Upper lobe of left lung (tissue), 5 donors: ENCODE data around the genes NEUROG1, HNRNPA0 and MYOT.

- PRO-cap, 2 experiments: no peak in any of the 2 experiments
- RAMPAGE, long total RNA, 4 experiments: no peak in any of the 4 experiments
These were observed 20.3 kb upstream of the SKP1 start for GRCh38 chr5:134196840-134197569.

GRCh38 chr5:134201203-134201743 lies 24.5 kb upstream of the SKP1 start:
- PRO-cap, 2 experiments: no peak in any of the 2 experiments
- RAMPAGE, long total RNA, 4 experiments: no peak in any of the 4 experiments

GRCh38 chr5:134224927-134225708 lies 755 bp downstream of the PPP2CA start:
- PRO-cap, 2 experiments: peak in 1 of 2 experiments; most common plus-strand start chr5:134225608 (in 1); most common minus-strand start chr5:134225499 (in 1)
- RAMPAGE, long total RNA, 4 experiments: no peak in any of the 4 experiments

DNA sequence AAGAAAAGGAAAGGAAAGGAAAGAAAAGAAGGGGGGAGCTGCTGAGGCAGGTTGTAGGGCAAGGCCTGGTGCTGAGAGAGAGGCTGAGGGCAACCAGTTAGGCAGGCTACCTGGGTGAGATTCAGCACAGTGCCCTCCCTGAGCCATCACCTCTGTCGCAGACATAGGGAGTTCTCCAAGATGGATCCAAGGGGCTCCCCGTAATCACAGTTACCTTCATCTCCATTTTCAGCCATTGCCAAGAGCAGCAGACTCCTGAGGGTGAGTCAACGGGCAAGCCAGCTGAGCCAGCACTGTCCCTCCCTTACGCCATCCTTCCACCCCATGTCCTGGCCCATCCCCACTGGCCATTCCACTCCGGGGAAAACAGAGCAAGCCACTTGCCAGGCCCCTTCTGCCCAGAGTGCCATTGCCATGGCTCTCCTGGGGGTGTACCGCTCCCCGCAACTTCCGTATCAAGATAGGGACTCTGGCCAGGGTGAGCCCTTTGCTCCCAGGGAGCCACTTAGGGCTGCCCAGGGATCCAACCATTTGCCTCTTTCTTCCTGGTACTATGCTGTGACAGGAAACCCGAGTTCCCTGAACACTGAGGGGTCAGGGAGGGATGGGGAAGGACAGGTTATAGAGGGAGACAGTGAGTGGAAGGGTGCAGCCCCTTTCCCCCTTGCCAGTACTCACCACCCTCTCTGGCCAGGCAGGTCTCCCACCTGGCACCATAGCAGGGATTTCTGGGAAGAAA lies 48.9 kb upstream of the CDKN2AIPNL start:
- PRO-cap, 2 experiments: no peak in any of the 2 experiments
- RAMPAGE, long total RNA, 4 experiments: no peak in any of the 4 experiments

DNA sequence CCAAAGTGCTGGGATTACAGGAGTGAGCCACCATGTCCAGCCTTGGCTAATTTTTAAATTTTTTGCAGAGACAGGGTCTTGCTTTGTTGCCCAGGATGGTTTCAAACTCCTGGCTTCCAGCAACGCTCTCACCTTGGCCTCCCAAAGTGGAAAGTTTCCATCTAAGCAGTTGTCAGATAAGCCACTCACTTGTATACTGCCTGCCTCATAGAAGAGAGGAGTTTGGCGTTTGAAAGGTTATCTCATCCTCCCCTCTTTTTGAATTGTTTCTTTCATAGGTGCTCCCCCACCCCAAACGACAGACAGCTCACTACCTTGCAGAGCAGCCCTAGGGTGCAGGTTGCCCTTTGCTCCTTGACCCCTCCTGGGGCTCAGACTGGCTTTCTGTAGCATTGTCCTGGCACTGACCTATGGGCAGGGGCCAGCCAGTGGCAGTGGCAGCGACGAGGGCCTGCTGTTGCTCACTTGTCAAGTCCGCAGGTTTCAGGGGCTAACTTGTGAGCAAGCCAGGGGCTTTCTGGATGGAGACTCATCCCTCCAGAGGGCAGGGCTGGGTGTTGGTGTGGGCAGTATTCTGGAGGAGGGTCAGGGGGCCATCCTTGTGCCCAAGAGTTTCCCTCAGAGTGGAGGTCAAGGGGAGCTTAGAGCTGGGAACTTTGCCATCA lies 53.2 kb upstream of the CDKN2AIPNL start:
- PRO-cap, 2 experiments: no peak in any of the 2 experiments
- RAMPAGE, long total RNA, 4 experiments: no peak in any of the 4 experiments

- PRO-cap, 2 experiments: no peak in any of the 2 experiments
- RAMPAGE, long total RNA, 4 experiments: no peak in any of the 4 experiments
These were observed 26.8 kb downstream of the JADE2 start for GRCh38 chr5:134552254-134552755.

DNA sequence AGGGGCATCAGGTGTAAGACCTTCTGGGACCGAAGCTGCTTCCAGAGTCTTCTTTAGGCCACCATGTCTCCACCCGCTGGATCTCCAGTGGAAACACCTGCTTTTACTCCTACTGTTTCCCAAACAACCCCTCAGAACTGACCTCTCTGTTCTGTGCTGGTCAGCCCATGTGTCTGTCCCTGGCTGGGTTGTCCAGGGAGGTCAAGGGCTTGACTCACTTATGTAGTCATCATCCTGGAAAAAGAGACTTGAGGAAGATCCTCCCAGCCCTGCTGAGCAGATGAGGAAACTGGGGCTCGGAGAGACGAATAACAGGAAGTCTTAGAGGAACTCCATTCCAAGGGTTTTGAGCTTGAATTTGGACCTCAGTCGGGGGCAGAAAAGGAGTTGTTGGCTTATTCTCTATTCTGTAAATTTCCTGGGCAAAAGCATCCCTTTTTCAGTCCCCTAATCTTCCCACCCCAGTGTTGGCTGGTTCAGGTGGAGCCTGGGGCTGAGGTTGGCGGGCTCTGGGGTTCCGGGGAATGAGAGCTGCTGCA lies 42.6 kb downstream of the JADE2 start:
- PRO-cap, 2 experiments: no peak in any of the 2 experiments
- RAMPAGE, long total RNA, 4 experiments: no peak in any of the 4 experiments

- PRO-cap, 2 experiments: no peak in any of the 2 experiments
- RAMPAGE, long total RNA, 4 experiments: no peak in any of the 4 experiments
These were observed 51.1 kb downstream of the JADE2 start for GRCh38 chr5:134576394-134577169.

DNA sequence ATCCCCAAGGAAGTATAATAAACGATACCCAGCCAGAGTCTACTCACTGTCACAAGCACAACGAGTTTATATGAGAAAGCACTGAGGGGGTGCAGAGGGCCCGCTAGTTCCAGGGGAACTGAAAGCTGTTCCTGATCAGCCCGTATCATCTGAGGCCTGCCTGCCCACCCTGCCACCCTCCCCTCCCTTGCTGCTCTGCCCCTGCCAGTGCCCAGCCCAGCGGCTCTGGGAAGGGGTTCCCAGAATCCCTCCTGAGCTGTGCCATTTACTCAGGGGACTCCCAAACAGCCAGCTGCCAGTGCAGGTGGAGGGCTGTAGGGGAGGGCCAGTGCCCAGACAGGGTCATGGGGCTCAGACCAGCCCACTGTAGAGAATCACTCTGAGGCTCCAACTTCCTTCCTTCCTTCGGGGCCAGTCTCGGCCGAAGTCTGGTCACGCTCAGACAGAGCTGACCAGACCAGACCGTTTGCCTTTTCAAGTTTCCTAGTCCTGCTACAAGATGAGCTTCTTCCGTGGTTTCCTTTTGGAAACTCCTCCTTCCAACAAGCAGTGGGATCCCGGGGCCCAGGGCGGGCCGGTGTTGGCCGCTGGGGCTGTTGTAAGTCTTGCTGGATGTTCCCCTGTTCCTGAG lies 52.7 kb downstream of the SAR1B start:
- PRO-cap, 2 experiments: no peak in any of the 2 experiments
- RAMPAGE, long total RNA, 4 experiments: no peak in any of the 4 experiments

DNA sequence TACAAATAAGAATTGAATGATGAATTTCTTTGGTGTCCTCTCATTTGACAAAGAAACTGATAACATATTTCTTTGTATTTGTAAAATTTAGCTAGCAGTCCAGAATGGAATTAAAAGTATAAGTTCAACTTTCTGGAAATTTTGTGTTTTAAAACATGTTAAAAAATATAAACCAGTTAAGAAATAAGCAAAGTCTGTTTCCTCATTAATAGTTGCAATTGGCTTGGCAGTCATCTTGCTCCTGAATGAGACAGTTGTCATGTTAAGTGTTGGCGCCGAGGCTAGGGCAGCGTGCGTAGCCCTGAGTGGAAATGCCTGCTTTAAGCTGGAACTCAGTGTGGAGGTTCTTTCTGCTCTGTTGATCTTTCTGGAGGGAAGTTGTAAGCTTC lies 30.6 kb downstream of the PCBD2 start:
- PRO-cap, 2 experiments: no peak in any of the 2 experiments
- RAMPAGE, long total RNA, 4 experiments: no peak in any of the 4 experiments

DNA sequence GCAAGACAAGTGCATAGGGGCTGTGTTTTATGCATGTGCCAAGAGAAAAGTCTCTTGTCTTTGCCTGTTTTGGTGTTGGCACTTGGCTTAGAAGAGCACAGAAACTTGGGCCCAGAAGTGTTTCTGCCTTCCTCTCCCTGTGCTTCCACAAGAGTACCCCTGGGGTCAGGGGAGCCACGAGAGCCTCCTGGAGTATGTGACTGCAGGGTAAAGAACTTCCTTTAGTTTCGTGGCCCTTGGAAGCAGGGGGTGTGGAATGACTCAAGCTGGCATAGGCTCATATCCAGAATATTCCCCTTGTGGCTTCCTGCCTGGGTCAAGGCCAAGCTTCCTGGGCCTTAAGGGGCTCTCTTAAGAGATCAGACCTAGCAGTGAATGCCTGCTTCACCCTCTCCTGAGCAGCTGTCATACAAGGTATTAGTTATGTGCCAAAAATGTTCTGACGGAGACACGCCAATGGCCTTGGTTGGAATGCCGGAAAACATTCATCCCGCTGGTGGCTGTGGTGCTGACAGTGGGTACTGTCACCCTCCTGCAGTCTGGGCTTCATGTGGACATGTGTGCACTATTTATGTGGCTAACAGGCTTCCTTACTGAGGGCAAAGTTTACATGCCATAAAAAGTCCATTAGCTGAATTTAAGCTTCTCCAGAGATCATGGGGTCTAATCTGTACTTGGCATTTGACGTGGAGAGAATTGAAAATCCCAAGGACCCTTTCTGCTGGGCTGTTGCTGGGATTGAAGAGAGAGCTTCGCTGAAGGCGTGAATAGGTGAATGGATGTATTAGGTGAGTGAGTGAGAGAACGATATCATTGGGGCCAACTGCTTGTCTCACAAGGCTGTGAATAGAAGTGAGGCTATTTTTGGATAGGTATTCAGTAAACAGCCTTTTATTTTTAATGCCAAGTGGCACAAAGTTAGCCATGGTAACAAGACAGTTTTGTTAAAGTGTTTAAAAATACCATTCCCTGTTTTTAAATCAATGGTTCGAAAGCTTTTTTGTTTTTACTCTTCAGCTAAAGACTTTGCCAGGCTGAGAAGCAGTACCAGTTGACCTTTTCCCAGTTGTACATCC lies 156.8 kb downstream of the MACROH2A1 start:
- PRO-cap, 2 experiments: no peak in any of the 2 experiments
- RAMPAGE, long total RNA, 4 experiments: no peak in any of the 4 experiments

DNA sequence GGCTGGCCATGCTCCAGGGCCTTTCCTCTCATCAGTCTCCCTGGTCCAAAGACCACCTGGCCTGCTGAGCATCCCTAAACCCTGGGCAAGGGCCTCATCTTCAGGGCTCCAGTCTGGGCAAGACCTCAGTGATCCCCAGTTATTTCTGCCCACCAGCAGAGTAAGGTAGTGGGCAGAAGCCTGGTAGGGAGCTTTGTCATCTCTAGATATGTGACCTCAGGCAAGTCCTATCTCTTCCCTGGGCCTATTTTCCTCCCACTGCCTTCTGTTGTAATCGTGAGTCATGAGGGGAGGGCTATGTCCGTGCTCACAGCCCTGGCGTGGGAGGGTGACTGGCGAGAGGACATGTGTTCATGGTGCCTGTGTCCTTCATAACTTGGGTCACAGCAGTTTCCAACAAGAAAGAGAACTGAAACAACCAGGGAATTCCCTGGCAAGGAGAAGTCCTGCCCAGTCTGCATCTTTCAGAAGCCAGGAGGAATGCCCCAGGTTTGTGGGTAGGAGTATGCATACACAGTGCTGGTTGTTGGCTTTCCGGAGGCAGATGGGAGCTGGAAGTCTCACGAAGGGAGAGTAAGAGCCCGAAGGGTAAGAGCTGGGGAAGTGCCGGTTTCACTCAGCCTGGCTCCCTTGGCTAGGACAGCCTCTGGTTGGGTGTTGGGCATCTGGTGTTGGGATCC lies 4.1 kb upstream of the TIFAB start:
- PRO-cap, 2 experiments: no peak in any of the 2 experiments
- RAMPAGE, long total RNA, 4 experiments: no peak in any of the 4 experiments

DNA sequence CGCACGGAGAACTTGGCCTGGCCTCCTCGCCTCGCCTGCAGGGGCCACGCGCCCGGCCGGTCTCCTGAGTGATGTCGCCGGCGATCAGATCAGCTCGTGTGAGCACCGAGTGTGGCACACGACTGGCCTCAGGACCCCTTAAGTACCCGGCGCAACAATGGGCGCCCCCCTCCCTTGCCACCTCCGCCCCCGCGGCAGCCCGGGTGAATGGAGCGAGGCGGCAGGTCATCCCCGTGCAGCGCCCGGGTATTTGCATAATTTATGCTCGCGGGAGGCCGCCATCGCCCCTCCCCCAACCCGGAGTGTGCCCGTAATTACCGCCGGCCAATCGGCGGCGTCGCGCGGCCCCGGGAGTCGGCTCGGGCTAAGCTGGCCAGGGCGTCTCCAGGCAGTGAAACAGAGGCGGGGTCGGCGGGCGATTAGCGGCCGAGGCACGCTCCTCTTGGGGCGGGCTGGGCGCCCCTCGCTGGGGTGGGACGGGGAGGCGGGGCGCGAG lies at the start of gene NEUROG1:
TSS of gene NEUROG1 (minus strand) at position 116 of the 496 bp plus-strand sequence.
- PRO-cap, 2 experiments: no peak in any of the 2 experiments
- RAMPAGE, long total RNA, 4 experiments: no peak in any of the 4 experiments

DNA sequence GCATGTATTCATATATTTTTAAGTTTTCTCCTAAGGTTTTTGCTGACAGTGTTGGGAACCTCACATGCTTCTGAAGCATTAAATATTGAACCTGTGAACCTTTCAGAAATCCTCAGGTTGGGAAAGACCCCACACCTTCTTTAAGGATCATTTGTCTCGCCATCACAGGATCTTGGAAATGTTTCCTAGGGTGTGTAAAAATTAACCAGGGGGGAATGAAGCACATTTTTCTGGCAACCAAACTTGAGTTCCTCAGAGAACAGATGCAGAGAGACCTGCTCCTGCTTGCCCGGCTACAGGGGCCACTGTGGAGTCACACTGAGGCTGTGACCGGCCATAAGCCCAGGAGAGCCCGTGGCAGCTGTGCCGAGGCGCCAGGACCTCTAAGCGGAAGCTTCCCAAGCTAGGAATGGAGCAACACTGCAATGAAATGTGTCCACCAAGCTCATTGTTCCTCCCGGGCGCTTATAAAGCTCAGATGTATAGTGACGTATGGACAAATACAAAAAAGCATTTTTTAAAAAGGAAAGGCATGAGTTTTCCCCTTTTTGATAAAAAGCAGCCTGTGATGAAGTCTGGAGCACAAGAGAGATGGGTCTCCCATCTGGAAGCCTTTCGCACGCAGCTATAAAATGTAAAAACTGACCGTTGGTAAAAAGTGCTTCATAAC lies 7.6 kb downstream of the CXCL14 start:
- PRO-cap, 2 experiments: no peak in any of the 2 experiments
- RAMPAGE, long total RNA, 4 experiments: no peak in any of the 4 experiments

DNA sequence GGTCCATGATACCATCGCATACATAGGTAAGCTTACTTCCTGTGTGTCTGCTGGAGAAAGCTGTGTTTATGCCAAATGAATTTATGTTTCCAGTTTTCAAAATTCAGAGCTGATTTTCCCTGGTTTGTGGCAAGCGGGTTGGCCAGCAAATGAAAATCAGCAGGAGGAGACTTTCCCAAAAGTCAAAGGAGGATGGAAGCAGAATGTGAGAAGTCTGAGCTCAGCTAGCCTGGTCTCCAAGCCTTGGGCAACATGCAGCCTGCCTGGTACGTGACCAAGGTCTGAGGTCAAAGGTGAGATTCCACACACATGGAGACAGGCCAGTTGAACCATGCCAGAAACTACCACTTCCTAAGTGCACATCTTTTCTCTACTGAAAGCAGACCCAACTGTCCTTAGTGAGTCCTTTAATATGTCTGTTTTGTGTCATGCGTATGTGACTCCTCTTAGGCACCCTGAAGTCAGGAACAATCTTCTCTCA lies 10.0 kb upstream of the TGFBI start:
- PRO-cap, 2 experiments: no peak in any of the 2 experiments
- RAMPAGE, long total RNA, 4 experiments: no peak in any of the 4 experiments

- PRO-cap, 2 experiments: peak in 1 of 2 experiments; most common minus-strand start chr5:137622005 (in 1)
- RAMPAGE, long total RNA, 4 experiments: no peak in any of the 4 experiments
These were observed 114.0 kb downstream of the KLHL3 start for GRCh38 chr5:137621924-137622165.

- PRO-cap, 2 experiments: peak in 2 of 2 experiments; most common plus-strand start chr5:137754519 (in 2); most common minus-strand start chr5:137754355 (in 1)
- RAMPAGE, long total RNA, 4 experiments: start-site peak on the minus strand in 4 of 4 experiments, at chr5:137754331-137754366 at its widest, 36 to 156 reads per replicate
These were observed at the start of gene HNRNPA0 for GRCh38 chr5:137754255-137755172. TSS of gene HNRNPA0 (minus strand) at chr5:137754363.

DNA sequence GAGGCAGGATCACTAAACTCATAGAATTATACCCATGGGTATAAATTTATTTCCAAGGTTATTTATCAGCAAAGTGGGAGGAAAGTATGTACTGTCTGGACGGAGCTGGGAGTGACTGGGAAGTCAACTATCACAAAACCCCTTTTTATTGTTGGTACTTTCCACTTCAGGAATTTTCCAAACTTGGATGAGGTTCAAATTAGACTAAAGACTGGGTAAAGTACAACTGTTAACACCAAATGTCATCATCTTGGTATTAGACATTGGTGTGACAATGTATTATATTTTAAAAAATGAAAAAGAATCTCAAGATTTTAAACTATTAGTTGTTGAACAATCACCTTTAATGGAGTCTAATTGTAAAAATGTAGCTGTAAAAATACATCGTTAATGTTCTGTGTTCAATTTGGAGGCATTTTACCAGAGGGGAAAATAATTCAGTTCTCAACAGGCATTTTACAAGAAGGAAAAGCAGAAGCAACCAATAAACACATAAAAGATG lies 29.6 kb upstream of the MYOT start:
- PRO-cap, 2 experiments: no peak in any of the 2 experiments
- RAMPAGE, long total RNA, 4 experiments: no peak in any of the 4 experiments

GRCh38 chr5:137867597-137868010 lies at the start of gene MYOT:
TSS of gene MYOT (plus strand) at chr5:137867860.
- PRO-cap, 2 experiments: peak in 1 of 2 experiments; most common plus-strand start chr5:137867876 (in 1)
- RAMPAGE, long total RNA, 4 experiments: no peak in any of the 4 experiments

GRCh38 chr5:137954129-137954413 lies 64.8 kb downstream of the PKD2L2 start:
- PRO-cap, 2 experiments: no peak in any of the 2 experiments
- RAMPAGE, long total RNA, 4 experiments: no peak in any of the 4 experiments